Gallbladder (tissue), 1 donor: Measurements from ENCODE around the genes POLDIP2 and SLC13A2.

- PRO-cap: no peak
These were observed 50.4 kb downstream of the WSB1 start for GRCh38 chr17:27344184-27344928.

- PRO-cap: no peak
These were observed 951 bp downstream of the KSR1 start for GRCh38 chr17:27457135-27457662.

DNA sequence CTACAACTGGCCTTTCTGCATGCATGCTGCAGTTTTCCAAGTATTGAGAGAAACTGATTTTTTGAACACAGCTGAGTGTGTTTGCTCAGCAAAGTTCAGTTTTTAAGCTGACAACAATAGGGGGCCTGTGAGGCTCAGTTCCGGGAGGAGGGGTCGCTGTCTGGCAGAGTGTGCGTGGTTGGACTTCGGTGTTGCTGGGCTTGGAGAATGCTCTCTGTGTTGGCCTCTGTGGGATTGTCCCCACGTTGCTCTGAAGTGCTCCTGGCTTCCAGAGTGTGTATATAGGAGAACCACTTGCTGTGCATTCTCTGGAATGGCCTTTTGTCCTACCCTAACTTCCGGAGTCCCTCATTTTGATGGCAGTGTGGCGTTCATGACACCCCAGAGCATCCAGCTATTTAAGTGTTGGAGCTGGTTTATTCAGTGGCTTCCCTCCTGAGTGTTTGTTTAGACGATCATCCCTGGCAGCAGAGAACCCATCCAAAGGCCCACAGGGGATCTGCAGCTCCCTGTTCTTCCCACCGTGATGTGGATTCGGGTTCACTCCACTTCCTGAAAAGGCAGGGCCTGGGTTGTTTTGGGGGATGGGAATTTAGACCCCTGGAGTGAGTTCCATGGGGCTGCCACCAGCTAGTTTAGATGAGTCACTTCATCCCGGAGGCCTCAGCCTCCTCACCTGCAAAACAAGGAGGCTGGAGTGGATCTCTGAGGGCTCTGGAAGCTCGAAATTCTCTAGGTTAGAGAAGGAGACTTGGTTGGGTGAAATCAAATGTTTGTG, 2.1 kb downstream of the KSR1 start:
- PRO-cap: no peak

DNA sequence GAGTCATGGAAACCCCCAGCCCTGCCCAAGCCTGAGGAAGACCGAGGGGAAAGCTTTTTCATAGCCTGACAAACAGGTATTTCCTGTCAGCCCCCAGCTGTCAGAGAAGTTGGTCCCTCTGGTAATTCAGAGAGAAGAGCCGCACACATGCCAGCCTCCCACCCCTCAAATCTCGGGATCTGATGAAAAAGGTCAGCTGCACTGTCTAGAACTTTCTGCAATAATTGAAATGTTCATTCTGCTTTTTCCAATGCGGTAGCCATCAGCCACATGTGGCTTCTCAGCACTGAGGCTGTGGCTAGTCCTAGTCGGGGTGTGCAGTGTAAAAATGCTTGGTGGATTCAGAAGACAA, 50.5 kb downstream of the KSR1 start:
- PRO-cap: no peak

DNA sequence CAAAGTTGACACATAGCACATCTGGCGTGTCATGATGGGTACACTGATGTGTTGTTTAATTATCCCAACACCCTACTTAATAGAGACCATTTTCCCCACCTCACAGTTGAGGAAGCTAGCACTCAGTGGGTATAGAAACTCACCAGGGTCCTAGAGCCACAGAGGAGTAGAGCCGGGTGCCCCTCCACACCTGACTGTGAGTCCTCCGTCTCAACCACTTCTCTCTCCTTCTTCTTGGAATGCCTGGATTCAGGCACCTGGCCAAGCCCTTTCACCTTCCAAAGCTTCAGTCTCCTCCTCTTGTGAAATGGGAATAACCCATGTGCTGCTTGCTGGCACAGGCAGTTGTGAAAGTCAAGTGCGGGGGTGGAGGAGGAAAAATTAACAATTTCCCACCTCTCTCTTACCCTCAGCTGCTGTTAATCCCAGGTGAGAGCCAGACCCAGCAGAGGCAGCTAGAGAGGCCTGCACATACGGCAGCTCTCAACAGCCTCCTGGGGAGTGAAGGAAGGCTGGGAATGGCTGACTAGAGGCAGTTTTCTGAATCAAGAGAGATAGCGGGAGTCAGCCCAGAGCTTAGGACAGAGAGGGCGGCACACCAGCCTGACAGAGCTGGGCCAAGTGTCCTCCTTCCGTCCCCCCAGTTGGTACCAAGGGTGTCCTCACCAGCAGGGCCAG, 78.0 kb upstream of the LGALS9 start:
- PRO-cap: no peak

- PRO-cap: no peak
These were observed 25.6 kb upstream of the LGALS9 start for GRCh38 chr17:27605391-27605885.

GRCh38 chr17:27782831-27783448, 17.4 kb downstream of the NOS2 start:
- PRO-cap: no peak

DNA sequence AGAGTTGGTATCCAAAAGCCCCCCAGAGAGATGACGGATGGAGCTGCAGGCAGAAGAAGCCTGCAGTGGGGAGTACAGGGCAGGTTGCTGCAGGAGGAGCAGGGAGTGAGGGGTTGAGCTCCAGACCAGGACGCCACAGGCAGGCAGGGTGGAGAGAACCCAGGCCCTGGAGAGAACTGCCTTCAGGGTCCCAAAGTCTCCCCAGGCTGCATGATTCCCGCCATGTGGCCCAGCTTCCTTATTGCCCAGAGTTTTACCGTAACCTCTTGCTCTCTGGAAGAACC, 11.5 kb upstream of the NOS2 start:
- PRO-cap: no peak

- PRO-cap: no peak
These were observed 12.0 kb upstream of the TMEM97 start for GRCh38 chr17:28306628-28307739.

- PRO-cap: no peak
These were observed 8.9 kb downstream of the TNFAIP1 start for GRCh38 chr17:28344341-28344901.

GRCh38 chr17:28346888-28348048, 10.1 kb downstream of the POLDIP2 start:
- PRO-cap: no peak

DNA sequence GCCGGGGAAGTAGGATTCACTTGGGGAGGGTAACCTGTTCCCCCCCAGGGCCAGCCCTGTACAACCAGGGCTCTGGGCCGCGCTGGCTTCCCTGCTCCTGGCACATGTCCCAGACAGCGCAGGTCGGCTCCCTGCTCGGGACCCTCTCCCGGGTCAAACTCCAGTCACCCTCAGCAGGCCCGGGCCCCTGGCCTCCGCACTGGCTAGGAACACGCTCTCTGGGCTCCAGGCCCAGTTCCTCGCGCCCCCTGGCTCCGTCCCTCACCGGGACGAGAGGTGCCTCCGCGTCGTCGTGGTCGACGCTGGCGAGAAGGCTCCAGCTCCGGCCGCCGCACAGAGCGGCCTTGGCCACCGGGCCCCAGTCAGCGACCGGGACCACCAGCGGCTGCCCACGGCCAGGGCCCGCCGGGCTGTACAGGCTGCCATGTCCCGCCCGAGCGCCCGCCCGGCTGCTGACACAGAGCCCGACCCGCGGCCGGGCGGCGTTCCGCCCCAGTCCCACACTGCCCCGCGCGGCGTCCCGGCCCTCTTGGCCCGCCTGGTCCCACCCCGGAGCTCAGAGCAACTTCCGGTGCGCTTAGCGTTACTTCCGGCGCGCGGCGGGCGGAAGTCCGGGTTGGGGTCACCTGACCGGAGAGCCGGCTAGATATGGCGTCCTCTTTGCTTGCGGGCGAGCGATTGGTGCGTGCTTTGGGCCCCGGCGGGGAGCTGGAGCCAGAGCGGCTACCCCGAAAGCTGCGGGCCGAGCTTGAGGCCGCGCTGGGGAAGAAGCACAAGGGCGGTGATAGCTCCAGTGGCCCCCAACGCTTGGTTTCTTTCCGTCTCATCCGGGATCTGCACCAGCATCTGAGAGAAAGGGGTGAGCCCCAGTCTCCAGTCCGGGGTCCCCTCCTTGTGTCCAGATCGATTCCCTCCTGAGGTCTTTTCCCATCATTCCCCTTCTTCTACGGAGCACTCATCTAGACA, at the start of gene POLDIP2:
Gene POLDIP2, minus strand, starts transcription at position 505 of the 966 bp plus-strand sequence.
- PRO-cap: bidirectional peak, plus-strand start at position 625 of the sequence, minus-strand start at position 502 of the sequence

- PRO-cap: no peak
These were observed 3.7 kb downstream of the TMEM199 start for GRCh38 chr17:28361035-28361668.

DNA sequence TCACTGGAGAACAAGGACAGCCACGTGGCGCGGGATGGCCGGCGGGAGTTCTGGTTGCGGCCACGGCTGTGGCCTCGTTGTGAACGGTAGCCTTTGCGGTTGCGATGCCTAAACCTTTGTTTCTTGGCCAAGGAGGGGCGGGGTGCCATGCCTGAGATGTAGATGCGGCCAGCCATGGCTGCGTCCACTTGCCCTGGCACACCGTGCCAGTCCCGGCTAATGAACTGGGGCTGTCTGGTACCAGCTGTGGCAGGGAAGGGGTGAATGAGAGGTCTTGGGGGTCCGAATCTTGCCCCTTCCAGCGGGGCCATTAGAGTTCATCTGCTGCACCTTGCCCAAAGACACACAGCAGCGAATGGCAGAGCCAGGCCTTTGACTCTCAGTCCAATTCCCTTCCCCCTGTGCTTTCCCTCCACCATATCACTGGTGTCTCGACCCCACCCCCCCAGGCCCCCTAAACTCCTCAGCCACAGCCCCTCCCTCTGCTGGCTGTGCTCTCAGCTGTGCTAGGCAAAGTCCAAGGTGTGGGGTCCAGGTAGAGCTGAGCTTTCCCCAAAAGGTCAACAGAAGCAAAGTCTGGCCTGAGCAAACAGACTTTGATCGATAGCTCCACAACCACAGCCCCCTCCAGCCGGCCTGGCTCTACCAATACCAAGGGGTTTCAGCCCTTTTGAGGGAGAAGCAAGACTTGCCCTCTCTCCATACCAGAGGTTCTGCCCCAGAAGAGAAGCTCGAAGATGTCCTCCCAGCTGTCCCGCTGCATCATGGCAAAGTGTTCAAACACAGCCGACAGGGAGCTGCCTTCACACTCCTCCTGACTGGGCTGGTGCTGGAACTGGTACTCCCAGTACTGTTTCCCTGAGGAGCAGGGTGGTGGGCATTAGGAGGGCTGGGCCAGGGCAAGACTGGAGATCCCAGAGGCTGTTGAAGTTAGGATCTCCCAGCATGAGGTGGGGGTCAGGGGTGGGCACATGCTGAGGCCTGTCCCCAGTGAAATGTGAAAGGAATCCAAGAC, 2.0 kb downstream of the VTN start:
- PRO-cap: no peak

DNA sequence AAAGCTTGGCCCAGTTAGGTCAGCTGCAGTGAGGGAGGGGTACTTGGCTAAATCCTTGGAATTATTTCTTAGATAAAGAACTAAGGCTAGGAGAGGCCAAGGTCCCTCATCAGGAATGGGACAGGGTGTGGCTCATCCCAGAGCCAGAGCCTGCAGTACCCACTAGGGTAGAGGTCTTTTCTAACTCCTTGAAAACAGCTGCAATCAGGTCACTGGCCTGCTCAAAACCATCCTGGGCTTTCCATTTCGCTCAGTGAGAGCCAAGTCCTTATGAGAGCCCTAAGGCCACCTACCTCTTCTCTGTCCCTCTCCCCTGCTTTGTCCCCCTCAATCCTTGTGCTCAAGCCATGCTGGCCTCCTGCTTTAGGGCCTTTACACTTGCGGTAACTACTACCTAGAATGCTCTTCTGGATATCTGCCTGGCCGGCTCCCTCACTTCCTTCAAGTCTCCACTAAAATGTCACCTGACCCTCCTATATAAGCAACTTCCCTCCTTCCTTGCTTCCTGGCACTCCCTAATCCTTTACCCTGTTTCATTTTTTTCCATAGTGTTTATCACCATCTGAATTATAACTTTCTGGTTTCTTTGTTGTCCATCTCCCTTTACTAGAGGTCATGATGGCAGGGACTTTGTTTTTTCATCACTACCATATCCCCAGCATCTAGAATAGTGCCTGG, 2.2 kb upstream of the SLC46A1 start:
- PRO-cap: no peak

DNA sequence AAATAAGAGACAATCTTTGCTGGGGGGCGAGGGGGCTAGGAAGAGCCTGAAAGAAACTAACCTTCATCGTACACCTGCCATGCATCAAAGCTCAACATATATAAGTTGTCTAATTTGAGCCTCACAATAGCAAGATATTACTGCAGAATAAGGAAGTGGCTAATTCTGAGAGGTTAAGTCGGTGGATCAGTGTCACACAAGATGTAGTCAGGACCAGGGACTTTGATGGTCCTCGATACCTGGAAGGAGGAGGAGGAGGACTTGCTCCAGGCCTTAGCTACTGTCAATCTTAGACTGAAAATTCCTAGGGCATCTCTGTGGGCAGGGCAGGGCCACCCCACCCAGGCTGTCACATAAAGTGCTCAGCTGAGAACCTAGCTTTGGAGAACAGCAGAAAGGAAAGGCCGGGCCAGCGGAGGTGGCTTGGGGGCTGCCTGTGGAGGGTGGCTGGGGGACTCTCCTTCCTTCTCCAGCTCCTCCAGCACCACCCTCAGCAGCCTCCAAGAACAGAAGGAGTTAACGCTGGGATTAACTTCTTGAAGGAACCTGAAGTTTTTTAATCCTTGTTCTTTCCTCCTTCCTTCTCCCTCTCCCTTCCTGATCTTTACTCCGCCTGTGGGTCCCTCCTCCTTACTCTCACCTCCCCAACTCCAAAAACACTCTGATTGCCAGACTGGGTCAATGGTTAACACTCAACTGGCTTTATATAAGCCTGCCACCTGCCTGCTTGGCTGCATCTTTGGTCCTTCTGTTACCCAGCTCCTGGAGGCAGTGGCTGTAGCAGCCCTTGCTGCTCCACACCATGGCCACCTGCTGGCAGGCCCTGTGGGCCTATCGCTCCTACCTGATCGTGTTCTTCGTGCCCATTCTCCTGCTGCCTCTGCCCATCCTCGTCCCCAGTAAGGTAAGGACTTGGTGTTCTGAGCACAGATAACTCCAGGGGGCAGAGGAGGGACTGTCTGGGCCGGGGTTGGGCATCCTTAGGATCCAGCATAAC, at the start of gene SLC13A2:
Gene SLC13A2, plus strand, starts transcription at position 734 of the 997 bp plus-strand sequence.
- PRO-cap: bidirectional peak, plus-strand start at position 734 of the sequence, minus-strand start at position 591 of the sequence

GRCh38 chr17:28591972-28593233, 6.4 kb downstream of the SPAG5 start:
- PRO-cap: no peak

GRCh38 chr17:28624048-28624674, 10.2 kb upstream of the RSKR start:
- PRO-cap: no peak

GRCh38 chr17:28726474-28726763, 386 bp upstream of the TLCD1 start:
- PRO-cap: no peak

DNA sequence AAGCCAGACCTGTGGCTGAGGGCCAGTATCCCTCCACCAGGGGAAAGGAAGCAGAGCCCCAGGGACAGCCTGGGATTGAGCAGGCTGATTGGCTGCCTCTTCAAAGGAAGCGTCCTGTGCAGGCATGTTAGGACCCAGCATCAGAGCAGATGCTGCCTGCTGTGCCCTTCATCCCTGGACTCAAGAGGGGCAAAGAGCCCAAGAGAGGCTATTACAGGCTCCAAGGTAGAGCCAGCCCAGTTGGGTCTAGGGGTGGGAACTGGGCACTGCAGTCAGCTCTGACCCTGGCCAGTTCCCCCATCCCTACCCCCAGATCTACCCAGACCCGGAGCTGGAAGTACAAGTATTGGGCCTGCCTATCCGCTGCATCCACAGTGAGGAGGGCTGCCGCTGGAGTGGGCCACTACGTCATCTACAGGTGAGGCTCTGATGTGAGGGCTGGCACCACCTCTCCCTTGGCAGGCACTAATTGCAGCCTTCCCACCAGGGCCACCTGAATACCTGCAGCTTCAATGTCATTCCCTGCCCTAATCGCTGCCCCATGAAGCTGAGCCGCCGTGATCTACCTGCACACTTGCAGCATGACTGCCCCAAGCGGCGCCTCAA, 3.8 kb downstream of the TRAF4 start:
- PRO-cap: no peak